GM23248 (cell line): Measurements from ENCODE around the genes THSD1 and CNMD.

DNA sequence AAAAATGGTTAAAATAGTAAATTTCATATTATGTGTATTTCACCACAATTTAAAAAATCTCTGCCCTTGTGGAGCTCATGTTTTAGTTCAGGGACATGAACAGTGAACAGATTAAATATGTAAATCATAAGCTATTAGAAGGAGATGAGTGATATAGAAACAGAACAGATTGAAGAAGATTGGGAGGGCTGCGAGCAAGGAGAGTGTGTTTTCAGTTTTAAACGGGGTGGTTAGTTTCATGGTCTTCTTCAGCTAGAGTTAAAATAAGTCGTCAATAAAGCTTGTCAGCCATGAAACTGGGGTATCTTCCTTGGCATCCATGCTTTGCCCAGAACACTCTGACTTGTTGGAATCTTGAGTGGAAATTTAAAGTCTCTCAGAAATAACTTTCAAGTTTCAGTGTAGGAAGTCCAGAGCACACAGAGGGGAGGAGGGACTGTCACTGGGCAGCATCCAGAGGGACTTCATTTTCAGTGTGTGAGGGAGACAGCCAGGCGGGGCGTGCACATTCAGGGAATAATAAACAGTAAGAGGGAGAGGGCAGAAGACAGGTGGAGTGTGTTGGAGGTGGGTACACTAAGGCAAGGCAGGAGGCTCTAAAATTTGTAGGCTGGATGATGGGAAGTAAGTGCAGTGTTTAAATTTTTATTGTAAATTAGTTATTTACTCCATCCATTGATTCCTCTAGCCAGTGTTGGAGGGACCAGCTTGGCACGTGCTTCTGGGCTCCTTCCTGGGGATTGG, 355.5 kb downstream of the KCNRG start:
- RAMPAGE, long total RNA: no peak

- RAMPAGE, long total RNA: no peak
Measured at GRCh38 chr13:50512937-50513976, 330.2 kb downstream of the DLEU7 start.

DNA sequence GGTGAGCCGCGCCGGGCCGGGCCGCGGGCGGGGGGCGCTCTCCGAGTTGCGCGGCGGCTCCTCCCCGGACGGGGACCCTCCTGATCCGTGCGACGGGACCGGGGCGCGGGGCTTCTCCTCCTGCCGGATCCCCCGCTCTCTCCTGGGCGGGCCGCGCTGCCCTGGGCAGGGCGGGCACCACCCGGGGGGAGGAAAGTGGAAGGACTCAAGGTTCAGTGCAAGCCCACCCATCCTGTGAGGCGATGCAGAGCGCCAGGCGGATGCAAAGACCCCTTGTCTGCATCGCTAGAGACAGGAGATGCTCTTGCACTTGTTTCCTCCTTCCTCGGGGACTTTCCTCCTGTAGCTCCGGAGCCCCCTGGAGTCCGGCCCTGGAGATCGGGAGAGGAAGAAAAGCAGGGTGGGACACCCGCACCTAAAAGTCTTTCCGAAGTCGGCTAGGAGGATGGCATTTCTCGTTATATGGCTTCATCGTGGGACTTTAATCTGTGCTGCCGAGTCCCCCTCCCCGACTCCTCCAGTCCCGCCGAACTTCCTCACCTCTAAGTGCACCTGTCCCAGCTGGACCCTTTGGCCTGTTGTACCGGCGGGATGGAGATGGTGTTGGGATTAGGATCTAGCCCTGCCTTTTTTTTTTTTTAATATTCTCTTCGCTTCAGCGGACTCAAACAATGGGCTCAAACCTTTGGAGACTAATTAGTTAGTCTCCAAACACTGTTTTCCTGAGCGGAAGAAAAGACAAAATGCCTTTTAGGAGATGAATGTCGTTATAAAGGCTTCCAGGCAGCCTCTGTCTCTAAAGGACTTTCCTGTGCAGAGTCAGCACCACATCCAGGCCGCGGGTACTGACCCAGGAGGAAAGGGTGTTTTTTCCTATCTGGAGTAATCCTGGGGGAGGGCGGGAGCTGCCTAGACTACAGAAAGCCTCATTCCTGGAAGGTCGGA, 643 bp downstream of the FAM124A start:
- RAMPAGE, long total RNA: no peak

GRCh38 chr13:51258925-51259459, 36.8 kb downstream of the FAM124A start:
- RAMPAGE, long total RNA: no peak

- RAMPAGE, long total RNA: no peak
Measured at GRCh38 chr13:51384465-51385336, 45.2 kb downstream of the SERPINE3 start.

- RAMPAGE, long total RNA: no peak
Measured at GRCh38 chr13:51449060-51449412, 3.8 kb downstream of the INTS6 start.

- RAMPAGE, long total RNA: no peak
Measured at GRCh38 chr13:51451866-51451981, 1.1 kb downstream of the INTS6 start.

- RAMPAGE, long total RNA: no peak
Measured at GRCh38 chr13:51523299-51523653, 61.0 kb upstream of the WDFY2 start.

- RAMPAGE, long total RNA: no peak
Measured at GRCh38 chr13:51542423-51543046, 41.7 kb upstream of the WDFY2 start.

DNA sequence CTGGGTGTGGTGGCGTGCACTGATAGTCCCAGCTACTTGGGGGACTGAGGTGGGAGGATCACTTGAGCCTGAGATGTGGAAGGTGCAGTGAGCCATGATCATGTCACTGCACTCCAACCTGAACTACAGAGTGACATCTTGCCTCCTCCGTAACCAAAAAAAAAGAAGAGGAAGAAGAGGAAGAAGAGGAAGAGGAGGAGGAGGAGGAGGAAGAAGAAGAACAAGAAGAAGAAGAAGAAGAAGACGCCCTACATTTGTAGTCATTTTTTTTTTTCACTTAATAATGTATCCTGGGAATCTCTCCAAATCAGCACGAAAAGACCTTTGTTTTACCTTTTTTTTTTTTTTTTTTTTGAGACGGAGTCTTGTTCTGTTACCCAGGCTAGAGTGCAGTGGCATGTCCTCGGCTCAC, 6.2 kb upstream of the TMEM272 start:
- RAMPAGE, long total RNA: no peak

DNA sequence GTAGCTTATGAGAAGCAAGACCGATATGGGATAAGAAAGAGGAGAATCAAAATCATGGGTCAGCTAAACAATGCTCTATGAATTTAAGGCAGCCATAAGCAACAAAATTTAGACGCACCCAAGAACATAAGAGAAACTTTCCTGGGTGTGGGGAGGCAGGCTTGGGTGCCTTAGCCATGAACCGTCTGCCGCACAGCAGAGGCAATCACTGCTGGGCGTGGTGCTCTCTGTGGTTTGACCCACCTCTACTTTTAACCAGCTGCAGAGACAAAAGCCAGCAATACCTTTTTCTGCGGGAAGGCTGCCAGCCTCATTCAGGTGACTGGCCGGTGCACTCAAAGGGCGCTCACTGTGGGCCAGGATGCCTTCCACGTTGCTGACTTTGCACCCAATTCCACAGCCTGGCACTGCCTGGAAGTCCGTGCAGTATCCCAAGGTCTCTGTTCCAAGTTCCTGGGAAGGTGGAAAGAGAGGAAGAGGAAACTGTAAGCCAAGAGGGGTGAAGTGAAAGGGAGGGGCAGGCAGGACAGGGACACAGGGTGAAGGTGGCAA, 69.1 kb downstream of the ATP7B start:
- RAMPAGE, long total RNA: no peak

DNA sequence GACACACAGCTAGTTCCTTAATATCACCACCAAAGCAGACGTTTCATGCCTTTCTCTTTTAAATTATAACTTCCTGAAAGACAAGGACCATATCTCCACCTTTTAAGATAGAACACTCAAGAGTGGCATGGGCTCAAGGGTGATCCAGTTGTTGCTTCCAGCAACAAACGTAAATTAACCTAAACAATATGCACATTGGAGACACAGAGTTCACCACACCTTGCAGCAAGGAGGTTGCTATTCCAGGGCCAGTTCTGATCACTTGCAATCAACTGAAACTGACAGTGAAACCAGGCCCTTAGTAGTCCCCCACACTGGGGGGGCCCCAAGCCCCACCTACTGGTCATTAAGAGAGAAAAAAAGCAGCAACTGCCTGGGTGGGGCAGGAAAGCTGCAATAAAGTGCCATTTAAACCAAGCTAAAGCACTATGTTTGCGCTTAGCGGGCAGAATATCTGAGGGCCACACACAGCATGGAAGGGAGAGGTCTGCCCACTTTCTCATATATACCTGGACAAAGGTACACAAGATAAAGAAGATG, 51.5 kb downstream of the ATP7B start:
- RAMPAGE, long total RNA: no peak

- RAMPAGE, long total RNA: no peak
Measured at GRCh38 chr13:51998579-51998942, 12.7 kb downstream of the ATP7B start.

- RAMPAGE, long total RNA: no peak
Measured at GRCh38 chr13:52193329-52193911, 34.0 kb upstream of the NEK3 start.

GRCh38 chr13:52405332-52406705, at the start of gene THSD1:
Gene THSD1, minus strand, starts transcription at chr13:52406172.
- RAMPAGE, long total RNA: no peak

GRCh38 chr13:52569923-52570635, 72.2 kb upstream of the HNRNPA1L2 start:
- RAMPAGE, long total RNA: no peak

- RAMPAGE, long total RNA: no peak
Measured at GRCh38 chr13:52739438-52740334, at the start of gene CNMD. Gene CNMD, minus strand, starts transcription at chr13:52739820.

DNA sequence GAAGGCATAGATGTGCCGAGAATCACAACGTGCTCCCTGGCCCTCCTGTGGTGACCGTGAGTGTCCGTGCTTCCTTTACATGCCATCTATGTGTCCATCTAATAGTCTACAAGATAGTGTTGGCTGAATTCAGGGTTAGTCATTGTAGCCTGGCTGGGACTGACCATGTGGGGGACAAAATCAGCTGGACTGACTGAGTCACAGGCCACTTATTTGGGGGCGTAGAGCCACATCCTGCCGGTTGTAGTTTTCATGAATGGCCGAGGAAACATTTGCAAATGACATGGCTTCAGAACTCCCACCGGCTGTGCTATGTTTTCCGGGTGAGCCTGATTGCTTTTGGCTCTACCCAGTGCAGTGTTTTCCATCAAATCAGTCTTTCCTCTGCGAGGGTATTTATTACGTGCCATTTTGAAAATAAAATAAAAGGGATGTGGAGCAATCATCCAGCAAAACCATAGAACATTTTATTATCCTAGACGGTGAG, 36.9 kb upstream of the OLFM4 start:
- RAMPAGE, long total RNA: no peak

GRCh38 chr13:53042837-53043257, 14.2 kb downstream of the OLFM4 start:
- RAMPAGE, long total RNA: no peak

GRCh38 chr13:55410429-55410943, 1730.2 kb upstream of the PRR20A start:
- RAMPAGE, long total RNA: no peak